ENCODE measurements around a stretch of chr2.

DNA sequence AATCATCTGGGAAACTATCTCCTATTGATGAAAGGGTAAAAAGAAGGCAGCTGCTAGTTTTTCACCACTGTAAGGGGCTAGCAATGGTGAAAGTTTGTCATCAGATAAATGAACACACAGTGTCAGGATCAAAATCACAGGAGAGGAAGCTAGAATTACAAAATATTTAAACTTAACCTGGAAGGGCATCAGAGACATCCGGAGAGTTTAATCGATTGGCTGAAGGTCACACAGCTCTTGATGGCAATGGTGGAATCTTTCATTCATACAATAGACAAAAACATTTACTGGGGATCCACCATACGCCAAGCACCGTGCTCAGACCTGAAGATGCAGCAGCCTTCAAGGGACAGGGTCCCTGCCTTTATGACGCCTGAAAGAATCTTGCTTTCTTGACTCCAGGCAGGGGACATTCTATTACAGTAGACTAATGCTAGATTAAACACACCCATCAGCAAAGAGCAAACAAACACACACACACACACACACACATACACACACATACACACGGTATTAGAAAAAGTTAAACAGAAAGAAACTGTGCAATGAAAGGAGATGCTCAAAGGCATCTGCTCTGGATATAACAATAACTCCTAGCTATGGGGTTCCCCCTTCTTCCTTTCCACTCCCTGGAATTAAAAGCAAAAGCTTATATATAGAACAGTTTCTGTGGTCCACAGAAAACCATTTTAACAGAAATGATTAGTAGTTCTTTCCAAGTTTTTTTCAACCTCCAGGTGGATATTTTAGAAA lies 151.9 kb downstream of the ANKRD44 start:
- PRO-cap = no peak

- PRO-cap = no peak
These were observed 112.8 kb downstream of the ANKRD44 start for GRCh38 chr2:197197654-197198379.

GRCh38 chr2:197234715-197234914 lies 76.0 kb downstream of the ANKRD44 start:
- PRO-cap = no peak

DNA sequence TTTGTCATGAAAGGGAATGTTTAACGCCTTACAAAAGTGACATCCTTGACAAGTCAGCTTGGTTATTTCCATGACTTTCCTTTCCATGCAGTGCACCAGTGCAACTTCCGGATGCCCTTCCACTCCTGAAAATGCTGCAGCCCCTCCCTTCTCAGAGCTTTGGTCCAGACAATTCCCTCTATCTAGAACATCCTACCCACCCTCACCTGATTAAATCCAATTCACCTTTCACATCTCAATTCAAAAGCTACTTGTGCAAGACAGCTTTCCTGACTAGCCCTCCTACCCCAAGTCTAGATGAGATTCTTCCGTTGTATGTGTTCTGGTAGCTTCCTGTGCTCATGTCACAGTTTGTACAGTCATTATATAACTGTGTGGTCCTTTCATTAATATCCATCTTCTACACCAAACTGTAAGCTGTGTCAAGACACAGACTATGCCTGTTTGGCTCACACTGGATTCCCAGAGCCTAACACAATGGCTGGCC lies 72.8 kb downstream of the ANKRD44 start:
- PRO-cap = no peak

- PRO-cap = no peak
These were observed 71.1 kb downstream of the ANKRD44 start for GRCh38 chr2:197239550-197239802.

GRCh38 chr2:197261801-197262269 lies 48.7 kb downstream of the ANKRD44 start:
- PRO-cap = no peak

- PRO-cap = no peak
These were observed 1.1 kb upstream of the SF3B1 start for GRCh38 chr2:197435730-197436456.

DNA sequence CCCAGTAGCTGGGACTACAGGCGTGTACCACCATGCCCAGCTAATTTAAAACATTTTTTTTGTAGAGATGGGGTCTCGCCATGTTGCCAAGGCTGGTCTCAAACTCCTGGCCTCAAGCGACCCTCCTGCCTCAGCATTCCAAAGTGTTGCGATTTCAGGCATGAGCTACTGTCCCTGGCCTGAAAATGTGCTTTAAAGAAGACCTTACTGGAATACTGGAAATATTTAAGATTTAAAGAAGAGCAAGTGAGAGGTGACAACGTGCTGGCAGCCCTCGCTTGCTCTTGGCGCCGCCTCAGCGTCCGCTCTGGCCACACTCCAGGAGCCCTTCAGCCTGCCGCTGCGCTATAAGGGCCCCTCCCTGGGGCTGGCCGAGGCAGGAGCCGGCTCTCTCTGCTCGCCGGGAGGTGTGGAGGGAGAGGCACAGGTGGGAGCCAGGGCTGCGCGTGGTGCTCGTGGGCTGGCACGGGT lies 3.0 kb upstream of the COQ10B start:
- PRO-cap = no peak

DNA sequence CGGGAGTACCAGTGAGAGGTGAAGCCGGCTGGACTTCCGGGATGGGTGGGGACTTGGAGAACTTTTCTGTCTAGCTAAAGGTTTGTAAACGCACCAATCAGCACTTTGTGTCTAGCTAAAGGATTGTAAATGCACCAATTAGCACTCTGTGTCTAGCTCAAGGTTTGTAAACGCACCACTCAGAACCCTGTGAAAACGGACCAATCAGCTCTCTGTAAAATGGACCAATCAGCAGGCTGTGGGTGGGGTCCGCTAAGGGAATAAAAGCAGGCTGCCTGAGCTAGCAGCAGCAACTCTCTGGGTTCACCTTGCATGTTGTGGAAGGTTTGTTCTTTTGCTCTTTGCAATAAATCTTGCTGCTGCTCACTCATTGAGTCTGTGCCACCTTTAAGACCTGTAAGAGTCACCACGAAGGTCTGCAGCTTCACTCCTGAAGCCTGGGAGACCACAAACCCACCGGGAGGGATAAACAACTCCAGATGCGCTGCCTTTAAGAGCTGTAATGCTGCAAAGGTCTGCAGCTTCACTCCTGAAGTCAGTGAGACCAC lies 2.4 kb upstream of the COQ10B start:
- PRO-cap = no peak

- PRO-cap = no peak
These were observed 837 bp downstream of the HSPE1 start for GRCh38 chr2:197500899-197501533.

DNA sequence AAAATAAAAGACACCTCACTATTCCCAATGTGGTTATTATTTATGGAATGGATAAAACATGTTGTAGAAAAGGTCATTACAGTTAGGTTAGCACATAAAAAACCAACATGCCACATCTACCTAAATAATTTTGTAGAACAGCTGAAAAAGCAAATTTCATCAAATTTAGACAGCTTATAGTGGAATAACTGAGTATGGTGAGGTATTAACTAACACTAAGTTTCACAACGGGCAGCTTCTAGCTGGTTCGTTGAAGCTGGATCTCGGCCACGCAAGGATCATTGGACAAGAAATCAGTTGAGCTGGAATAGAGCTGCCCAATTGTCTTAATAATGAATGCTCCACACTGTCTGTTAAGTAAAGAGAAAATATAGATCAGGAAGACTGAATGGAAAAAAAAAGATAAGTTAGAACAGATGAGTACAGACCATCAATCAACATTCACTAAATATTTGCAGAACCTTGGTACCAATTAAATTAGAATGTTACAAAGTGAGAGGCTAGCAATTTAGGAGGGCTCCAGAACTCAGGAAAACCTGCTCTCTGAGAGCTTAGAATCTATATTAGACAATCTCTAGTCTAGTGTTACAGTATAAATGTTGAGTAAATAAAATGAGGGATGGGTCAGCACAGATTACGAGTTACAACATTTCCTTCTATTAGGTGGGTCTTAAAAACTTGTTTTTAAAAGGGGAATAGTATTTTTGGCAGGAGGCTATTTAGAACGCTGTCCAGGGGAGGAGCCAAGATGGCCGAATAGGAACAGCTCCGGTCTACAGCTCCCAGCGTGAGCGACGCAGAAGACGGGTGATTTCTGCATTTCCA lies 23.3 kb downstream of the MARS2 start:
- PRO-cap = no peak

GRCh38 chr2:199441371-199442172 lies 16.2 kb downstream of the SATB2 start:
- PRO-cap = no peak

- PRO-cap = unidirectional peak, plus-strand start at chr2:199458652; unidirectional peak, minus-strand start at chr2:199458698
These were observed 624 bp upstream of the SATB2 start for GRCh38 chr2:199458124-199459002.

DNA sequence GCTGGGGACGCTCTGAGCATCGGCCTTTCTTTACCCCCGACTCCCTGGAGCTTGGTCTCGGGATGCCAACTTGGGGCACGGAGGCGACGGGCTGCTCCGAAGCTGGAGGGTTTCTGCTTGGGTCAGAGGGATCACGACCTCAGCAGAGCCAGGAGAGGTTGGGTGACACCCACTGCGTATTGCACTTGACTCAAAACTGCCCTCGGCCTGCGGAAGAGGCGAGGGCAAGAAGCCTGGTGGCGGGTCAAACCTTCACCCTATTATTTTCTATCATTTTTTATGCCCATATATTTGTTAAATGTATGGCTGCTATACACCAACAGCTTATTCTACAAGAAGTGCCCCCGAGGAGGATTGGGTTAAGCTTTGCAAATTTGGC lies 12.5 kb upstream of the SATB2 start:
- PRO-cap = no peak

DNA sequence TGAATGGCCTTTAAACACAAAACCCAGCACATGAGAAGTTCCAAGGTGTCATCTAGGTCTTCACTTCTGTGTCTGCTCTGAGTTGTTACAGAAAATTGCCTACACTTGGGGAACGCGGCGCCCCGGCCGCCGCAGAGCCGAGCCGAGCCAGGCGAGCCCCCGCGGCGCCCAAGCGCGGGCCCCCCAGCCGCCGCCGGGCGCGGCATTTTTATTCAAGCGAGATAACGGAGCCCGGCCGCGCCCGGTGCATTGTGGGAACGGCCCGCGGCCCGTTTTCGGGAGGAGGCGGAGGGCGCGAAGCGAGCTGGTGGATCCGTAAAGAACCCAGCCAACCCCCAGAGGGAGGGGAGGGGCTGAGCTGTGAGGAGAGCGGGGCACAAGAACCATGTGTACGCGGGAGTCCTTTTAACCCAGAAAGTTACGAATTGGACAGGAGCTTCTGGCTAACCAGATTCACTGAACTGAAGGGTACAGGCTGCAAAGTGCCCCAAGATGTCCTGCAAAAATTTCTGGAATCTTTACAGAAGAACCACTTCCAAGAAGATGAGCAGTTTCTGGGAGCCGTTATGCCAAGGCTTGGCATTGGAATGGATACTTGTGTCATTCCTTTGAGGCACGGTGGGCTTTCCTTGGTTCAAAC lies 191.7 kb downstream of the FTCDNL1 start:
- PRO-cap = no peak

DNA sequence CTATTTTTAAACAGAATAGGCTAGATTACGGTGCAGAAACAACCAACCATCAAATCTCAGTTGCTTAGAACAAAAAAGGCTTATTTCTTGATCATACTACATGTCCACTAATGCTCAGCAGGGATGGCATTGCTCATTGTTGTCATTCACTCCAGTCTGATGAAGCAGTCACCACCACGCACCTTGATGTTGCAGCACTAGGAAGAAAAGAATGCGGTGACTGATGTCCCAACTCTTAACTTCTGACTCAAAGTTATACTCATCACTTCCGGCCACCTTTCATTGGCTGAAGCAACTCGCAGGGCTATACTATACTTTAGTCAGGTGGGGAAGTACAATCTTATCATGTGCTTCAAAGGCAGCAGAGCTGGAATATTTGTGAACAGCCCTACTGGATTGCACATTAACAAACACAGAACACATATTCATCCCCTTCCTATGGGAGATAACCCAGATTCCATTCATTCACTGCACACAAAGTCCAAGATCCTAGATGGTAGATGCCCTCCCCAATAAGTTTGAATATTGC lies 3.6 kb upstream of the SPATS2L start:
- PRO-cap = no peak

DNA sequence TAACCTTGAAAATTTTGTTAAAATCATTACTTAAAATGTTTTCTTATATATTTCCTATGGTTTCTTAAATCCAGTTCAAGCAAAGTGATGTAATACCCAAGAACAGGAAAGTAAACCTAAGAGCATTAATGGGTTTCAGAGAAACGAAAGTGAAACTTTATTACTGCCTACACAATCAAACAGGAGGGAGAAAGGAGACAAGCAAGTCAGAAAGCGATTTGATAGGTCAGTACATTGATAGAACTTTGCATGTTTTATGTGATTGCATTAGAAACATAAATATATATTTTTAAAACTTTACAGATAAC lies 77.3 kb downstream of the SPATS2L start:
- PRO-cap = no peak

GRCh38 chr2:200424946-200425515 lies 84.8 kb downstream of the KCTD18 start:
- PRO-cap = no peak

DNA sequence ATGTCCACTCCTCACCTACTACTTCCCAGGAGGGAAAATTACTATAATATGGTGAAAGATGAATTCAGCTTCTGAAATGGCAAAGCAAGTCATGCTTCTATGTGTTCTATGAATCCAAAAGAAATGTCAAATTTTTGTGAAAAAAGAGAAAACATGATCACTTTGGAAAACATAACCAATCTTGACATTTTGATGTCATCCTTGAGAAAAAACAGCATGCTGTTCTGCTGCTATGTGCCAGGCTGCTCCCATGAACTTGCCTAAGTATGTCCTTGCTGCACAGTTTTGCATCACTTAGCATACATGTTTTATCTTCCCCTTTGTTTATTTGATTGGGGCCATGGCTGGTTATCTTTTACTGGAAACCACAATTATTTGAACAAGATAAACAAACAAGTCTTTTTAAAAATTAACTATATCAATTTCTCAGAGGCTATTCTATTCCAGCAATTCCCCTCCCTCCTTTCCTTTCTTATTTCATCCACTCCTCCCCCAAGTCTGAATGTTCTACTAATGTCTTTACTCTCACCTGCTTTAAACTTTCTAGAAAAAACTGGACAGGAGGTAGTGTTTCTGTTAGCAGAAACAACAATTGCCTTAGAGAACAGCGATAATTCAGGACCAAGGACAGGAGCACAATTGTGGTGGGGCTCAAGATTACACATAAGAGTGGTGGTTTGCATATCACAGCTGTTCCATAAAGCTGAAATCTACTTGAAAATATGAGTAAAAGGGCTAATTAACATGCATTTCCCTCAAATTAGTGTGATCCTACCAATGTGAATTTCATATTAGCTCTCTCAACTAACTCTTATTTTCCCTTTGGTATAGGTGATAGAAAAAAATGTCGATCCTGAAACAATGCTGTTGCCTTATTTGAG lies 6.7 kb downstream of the AOX1 start:
- PRO-cap = no peak

DNA sequence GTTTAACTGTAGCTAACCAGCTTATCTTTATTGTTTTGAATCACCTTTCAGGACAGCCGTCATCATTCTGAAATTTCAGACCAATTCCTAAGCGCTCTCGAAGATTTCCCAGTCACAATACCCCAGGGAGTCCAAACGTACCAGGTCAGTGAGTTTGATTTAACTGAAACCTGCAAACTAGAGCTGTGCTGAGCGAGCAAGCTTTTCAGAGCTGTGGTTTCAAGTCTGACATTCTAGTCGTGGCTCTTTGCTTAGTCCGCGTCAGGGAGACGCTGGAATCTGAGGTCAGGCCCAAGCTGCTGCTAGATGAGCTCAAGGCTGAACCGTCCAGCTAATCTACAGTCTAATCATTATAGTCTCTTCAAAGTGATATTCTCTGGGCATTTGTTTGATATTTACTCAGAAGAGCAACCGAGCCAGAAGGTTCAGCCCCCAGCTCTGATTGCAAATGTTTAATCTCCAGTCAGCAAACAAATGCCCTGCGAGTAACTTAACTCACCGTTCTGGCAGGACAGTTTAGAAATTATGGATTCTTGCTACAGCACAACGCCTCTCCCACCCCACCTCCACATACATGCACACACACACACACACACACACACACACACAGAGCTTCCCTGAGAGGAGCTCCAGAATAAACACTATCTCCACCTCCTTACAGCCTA lies 63.7 kb upstream of the BZW1 start:
- PRO-cap = no peak

All from aorta (tissue), 1 donor.